ENCODE data around the genes MSGN1 and LAPTM4A.

DNA sequence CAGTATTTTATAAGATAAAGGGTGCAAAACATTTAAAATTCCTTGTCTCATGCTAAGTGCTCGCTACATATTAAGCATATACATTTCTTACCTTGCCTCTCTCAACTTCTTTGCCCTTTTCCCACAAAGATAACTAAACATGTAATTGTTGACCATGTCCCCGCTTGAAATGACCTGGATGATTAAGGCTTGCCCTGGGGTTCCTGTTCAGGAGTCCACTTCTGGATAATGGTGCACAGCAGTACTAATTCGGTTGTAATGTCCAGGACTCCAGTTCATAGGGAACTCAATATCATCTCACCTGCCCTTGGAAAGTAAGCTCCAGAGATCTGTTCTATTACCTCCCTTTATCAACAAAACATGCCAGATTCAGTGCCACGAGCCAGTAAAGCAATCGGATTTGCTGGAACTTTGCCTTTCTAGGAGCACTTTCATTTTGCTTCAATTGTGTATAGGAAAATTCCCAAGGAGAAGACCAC is 162.4 kb upstream of the CYRIA start:
- PRO-cap = no peak

DNA sequence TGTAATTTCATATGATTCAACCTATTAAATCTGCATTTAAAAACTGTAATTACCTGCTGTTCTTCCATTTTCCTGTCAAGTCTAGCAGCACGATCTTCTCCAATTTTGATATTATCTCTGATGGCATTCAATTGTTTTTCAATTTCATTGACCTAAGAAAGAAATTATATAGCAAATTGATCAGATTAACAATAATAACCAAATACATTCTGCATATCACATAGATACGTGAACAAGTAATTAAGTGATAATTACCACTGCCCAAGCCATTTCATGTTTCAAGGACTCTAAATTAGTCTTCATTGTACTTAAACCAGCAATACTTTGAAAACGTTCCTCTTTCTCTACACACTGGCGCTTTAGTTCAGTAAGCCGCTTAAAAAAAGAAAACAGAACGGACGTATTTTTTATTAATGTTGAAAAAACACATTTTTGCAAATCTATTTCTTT is 32.7 kb downstream of the SMC6 start:
- PRO-cap = no peak

DNA sequence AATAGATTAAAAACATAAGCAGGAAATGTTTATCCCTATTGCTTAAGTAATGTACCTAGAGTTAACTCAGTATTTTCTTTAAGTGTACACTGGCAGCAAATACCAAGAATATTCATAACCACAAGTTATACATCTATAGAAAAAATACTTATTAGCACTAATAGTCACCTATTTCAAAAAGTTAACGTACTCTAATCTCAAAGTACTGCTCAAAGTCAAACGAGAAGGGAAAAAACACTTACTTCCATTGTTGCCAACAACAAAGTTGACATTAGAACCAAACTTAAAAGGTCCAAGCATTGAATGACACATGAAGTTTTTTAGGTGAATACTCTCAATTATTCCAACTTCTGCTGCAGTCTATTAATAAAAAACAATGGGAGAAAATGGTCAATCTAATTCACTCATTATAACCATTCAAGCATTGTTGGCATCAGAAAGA is 12.2 kb downstream of the SMC6 start:
- PRO-cap = no peak

- PRO-cap = no peak
These were observed at the start of gene MSGN1 for GRCh38 chr2:17816370-17816694. MSGN1 (plus strand) TSS chr2:17816460.

DNA sequence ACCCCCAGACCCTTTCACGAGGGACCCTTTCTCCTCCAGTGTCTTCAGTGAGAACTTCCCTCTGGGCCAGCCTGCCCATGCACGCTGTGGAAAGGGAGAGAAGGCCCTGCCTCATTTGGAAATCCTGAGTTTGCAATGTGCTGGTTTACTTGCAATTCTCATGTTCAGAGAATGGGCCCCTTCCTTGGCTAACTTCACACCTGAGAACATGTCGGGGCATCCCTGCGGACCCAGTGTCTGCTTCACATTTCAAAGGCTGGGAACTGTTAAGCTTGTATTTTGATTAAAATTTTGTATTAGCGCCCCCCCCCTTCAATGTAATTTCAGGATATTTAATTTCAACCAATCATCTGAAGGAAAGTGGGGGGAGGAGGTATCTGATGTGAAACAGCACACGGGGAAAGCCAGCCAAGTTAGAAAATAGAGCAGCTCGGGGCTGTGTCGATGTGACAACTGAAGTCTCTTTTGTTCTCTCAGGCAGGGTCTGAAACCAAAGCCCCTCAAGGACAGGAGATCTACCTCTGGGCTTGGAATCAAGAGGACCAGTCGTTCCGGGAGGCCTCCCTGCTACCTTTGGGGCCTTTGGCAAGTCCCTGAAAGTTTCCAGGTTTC is 39.5 kb downstream of the RDH14 start:
- PRO-cap = no peak

GRCh38 chr2:18729787-18730364 is 140.5 kb upstream of the NT5C1B start:
- PRO-cap = no peak

GRCh38 chr2:19336802-19337568 is 21.4 kb downstream of the OSR1 start:
- PRO-cap = no peak

DNA sequence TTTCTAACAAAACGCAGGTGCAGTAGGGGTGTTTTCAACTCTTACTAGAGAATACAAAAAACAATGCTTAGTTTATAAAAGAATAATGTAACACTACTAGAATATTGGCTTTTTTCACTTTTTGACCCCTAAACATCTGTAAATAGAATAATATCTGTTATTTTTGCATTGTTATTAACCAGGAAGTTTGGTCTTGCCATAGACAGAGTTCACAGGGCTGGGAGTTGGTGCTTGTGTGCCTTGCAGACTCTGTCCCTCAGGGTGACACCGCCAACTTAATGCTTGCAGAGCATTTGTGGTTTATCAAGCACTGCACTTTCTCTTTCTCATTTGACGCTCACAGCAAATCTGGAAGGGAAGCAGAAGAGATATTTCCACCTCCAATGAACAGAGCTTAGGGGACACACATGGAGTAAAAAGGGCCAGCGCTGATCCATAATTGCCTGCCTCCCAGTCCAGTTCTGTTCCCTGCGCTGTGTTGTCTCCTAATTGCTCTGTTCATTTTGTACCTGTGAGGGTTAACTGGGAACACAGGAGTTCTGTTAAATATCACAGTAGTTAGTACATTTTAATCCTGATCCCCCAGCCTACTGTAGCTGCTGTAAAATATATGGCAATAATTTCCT is 182.3 kb upstream of the OSR1 start:
- PRO-cap = unidirectional peak, minus-strand start at position 251 of the sequence

DNA sequence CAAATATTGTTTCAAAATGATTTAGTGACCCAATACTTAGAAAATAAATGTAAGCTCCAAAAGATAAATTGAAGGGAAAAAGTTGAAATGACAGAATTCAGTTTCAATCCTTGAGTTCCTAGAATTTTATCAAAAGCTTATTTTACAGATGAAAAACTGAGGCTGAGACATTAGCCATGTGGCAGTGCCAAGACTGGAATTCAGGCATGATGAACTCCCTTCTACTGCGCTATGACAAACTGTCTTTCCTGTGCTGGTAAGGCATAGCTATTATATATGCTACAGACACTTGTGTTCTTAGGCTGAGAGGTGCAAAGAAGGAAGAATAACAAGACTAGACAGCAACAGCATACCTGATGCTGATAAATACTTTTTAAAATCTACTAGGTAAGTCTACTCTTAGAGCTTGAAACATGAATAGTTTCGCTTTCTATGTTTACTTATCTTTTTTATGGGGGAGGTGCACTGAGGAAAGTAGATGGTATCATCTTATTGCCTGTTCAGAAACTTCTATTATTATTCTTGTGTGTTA is 1.9 kb downstream of the TTC32 start:
- PRO-cap = no peak

DNA sequence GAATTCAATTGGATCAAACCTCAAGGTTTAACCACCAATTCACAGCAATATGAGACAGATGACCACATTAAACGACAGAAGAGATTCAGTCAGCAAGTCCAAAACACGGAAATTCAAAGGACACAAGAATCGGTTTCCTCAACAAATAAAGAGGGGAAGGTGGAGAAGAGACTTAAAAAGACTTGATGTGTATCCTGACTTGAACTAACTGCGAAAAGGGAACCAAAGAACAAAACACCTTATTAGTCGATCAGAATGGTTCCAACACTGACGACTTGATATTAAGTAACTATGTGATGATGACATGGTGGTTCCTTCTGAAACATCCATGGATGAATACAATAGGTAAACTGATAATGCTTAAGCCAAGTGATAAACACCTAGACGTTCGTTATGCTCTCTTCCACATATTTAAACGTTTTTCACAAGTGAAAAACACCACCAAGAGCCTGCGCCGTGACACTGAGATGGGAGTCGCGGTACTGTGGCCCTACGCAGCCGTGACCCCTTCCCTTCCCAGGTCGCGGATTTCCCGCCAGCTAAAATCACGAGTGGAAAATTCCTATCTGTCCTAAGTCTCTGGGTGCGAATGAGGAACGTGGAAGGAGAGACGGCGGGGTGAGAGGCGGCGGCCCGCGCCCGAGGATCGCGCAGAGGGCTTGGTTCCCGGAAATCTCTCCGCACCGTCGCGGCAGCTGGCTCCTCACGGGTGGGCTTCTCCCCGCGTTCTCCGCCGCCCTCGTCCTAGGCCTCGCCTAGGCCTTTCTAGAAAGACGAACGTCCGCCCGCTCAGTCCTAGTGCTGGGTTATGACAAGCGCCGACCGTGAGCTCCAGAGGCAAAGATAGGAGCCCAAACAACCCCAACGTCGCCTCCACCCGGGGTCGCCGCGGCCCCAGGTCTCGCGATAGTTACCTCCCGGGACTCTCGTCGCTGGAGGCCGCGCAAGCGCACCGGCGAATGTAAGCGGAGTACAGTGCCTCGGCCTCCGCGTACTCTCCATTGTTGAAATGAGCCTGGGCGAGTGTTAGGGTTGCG is 673 bp downstream of the TTC32 start:
- PRO-cap = bidirectional peak, plus-strand start at position 952 of the sequence, minus-strand start at position 903 of the sequence

- PRO-cap = bidirectional peak, plus-strand start at chr2:20051872, minus-strand start at chr2:20051671; bidirectional peak, plus-strand start at chr2:20052149, minus-strand start at chr2:20052048
These were observed at the start of gene LAPTM4A for GRCh38 chr2:20051306-20052445. LAPTM4A (minus strand) TSS chr2:20051628.

DNA sequence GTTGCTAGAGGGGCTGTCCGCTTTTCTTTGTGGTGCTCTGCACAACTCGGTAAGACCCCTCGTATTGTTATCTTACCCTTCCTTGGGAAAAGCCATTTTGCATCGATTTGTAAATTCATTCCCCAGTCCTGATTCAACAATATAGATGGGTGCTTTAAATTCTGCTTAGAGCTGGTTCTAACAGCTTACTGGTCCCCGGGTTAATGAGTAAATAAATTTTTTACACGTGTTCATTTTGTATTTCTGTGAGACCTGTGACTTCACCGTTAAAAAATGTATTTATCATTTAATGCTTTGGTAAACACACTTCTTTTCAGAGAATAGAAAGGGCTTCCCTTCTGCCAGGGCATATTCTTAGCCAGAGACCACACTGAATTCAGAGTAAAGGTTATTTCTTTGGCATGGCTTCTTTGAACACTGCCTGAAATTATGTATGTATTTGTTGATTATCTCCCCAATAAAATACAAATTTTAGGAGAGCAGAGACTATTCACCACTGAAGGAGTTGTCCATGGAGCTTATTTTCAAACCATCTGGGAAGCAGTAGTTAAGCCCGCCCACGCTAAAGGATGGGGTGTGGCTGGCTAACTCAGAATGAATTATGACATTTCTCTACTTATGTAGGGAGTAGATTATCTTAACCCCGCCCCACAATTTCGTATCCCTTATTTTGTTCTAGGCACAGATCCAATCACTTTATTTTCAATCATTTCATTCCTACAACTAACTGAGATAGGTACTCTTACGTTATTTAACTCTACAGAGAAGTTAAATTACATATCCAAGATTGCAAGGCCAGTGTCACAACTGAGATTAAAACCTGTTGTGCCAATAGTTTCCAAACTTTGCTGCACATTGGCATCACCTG is 1.3 kb upstream of the LAPTM4A start:
- PRO-cap = no peak

DNA sequence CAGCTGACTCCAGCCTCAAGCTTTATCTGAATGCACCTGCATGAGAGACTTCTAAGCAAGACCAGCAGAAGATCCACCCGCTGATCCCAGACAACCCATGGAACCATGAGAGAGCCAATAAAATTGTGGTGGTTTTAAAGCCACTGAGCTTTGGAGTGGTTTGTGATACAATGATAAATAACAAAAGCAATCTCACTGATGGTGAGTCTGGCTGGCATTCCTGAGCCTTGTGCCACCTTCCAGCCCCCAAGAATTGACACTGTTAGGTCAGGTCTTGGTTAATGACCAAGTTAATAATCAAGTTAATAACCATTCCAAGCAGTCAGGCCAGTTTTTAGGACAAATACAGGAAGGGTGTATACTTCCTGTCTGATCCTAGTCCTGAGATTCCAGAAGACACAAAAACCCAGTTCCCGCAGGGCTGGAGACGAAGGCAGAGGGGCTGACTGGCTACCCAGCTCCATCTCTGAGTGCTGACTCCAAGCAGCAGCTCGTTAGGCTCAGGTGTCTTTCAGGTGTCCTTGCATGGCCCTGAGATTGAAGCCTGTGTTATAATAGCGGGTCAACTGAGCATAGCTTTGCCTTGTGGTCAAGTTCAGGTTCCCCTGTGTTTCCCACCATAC is 74.6 kb upstream of the LAPTM4A start:
- PRO-cap = no peak

DNA sequence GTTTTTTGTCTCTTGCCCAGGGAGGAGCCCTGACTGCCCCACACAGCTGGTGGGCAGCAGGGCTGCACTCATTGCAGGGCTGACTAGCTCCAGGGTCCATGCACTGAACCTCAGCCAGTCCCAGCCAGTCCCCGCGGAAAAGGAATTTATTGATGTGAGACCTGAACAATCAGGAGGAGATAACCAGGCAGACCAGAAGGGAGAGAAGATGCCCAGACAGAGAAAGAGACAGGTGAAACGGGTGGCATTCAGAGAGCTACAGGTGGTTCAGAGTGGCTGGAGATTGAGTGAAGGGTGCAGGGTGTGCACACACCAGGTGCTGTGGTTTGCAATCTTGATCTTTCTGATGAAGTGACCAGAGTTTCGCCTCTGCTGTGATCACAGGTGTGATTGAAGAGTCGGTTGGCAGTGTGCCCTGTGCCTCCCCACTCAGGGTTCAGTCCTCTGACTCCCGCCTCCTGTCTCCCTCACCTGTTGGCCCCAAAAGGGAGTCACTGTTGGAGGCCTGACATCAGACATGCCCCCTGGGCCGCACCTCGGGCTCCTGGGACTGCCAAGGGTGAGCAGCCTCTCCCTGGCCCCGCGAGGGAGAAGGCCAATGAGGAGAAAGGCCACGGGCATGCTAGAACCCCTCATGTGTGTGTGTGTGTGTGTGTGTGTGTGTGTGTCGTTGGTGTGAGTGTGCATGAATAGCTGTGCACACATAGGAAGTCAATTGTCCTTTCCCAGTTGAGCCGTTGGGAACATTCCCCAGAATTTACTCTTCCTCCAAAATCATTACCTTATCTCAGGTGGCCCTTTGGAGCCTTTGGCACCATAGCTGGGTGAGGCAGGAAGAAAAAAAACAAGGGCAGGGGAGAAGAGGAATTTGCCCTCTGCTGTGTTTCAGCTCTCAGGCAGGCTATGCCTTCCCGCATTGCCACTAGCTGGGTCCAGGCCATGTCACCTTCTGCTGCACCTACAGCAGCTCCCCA is 77.9 kb upstream of the LAPTM4A start:
- PRO-cap = unidirectional peak, plus-strand start at position 916 of the sequence

- PRO-cap = no peak
These were observed 68.9 kb downstream of the SDC1 start for GRCh38 chr2:20155888-20156652.

- PRO-cap = no peak
These were observed 40.4 kb downstream of the SDC1 start for GRCh38 chr2:20184536-20184936.

DNA sequence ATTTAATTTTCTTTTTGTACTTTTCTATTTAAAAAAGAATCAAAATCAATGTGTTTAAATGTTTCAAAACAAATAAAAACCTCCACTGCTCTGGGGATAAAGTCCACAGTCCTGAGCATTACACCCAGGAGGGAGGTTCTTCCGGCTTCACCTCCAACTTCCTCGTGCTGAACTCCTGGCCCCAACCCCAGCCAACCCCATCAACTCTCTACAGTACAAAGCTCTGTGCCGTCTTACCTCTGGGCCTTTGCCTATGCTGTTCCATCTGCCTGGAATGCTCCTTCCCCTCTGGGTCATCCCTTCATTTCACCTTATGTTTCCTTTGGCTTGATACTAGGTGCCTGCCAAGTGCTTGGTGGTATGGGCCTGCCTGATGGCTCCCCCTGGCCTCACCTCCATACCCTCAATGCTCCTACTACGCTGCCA is 28.9 kb downstream of the SDC1 start:
- PRO-cap = no peak

DNA sequence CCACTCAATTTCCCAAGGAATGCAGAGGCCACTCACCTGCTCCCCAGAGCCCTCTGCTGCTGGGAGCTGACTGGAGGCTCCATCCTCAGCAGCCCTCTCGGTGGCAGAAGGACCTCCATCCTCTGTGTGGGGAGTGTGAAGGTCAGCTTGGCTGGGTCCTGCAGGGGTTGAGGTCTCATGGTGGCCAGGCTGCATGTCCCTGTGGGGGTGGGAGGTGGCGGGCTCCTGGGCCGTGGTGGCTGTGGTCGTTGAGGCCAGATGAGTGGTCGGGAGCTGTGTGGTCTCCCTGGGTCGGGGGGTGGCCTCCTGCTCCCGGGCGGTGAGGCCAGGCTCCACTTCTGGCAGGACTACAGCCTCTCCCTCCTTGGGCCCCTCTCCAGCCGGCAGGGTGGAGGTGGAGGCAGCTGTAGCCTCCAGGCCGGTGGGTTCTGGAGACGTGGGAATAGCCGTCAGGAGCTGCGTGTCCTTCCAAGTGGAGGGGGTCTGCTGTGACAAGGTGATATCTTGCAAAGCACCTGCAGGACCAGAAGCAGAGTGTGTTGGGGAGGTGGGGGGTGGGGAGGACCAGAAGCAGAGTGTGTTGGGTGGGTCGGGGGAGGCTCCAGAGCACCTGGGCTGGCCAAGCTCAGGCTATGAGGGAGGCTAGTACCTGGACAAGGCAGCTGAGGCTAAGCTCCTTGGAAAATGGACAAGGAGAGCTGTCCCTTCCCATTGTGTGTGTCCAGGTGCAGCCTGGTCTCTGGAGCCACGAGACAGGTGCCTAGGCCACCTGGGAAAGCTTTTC is 21.0 kb downstream of the SDC1 start:
- PRO-cap = no peak

- PRO-cap = bidirectional peak, plus-strand start at chr2:20215514, minus-strand start at chr2:20215312
These were observed 9.8 kb downstream of the SDC1 start for GRCh38 chr2:20214867-20215837.

- PRO-cap = bidirectional peak, plus-strand start at chr2:20226084, minus-strand start at chr2:20225947
These were observed 944 bp upstream of the SDC1 start for GRCh38 chr2:20225812-20226335.

Measured in ileum (tissue), 1 donor.